Fibroblast of the aortic adventitia (primary cell): ENCODE measurements around the gene ARFIP1.

DNA sequence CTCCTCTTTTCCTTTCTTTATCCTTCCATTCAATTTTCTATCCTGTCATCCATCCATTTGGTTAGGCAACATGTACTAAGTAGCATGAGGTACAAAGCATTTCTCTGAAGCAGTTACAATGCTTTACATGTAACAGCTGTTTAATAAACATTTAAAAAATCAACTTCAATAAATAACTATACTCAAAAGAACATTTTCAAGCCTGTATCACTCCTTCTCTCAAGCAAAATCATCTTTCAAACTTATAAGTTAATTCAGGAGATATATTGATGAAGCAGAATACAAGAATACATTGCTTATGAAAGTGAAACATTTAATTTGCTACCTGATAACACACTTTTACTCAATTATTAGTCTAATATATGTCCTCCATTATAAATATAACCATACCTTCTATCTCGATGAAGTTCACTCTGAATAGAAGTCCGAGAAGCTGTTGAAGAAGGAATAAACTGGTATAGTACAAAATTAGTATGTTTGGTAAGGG is 79.6 kb downstream of the RPS3A start:
- CAGE, long polyA plus RNA: no peak

DNA sequence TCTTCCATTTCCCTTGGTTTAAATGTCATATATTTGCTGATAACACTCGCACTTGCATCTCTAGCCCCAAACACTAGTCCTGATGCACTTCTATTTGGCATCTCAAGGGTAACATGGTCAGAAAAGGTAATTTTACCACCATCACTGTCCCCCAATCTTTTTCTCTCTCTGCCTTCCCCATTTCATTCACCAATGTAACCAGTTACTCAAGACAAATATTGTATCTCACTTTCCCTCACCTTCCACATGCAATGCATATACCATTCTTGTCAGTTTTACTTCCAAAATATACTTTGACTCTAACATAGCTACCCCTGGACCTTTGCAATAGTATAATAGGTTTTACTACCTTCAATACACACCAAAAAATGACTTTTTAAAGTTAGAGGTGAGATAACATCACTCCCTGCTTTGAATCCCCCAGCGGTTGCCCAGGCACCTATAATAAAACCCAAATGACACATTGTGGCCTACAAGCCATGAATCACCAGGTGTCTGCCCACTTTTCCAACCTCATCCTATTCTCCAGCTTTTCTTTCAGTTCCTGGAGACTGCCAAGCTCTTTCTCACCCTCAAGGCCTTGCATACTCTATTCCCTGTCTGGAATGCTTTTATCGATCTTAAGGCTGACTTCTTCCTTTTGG is 16.6 kb upstream of the PRSS48 start:
- CAGE, long polyA plus RNA: no peak

GRCh38 chr4:151402411-151402859 is 6.5 kb upstream of the FHIP1A start:
- CAGE, long polyA plus RNA: no peak

DNA sequence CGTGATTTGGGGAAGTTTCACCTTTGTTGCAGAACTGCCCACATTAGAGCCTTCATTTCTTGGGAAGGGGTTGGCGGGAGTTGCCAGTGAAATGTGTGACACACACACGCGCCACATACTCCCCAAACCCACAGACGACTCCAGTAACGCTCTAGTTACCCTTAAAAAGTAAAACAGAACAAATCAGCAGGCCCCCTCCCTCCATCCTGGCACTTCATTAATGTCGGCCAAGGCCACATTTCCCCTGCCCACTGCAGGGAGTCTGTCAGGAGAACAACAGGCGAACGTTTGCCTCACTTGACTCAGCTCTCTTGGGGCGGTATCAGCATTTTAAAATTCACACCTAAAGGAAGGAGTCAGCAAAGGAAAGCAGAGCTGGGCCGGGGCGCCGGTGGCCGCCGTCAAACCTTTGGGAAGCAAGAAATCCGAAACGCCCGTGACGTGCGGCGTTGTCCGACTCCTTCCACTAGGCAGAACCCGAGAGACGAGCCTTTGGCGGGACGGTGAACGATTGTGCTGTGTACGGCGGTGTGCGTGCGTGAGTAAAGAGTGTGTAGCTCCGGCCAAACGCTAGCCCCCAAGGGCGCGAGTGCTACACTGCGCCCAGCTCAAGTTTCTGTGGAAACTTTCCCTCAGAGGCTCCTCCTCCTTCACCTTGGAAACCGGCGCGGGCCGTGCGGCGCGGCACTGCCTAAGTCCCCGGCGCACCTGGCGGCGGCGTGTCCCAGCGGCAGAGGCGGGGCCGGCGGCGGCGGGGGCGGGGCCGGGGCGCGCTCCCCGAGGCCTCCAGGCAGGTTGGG is 484 bp upstream of the FHIP1A start:
- CAGE, long polyA plus RNA: no peak

GRCh38 chr4:151540507-151541211 is 131.7 kb downstream of the FHIP1A start:
- CAGE, long polyA plus RNA: no peak

DNA sequence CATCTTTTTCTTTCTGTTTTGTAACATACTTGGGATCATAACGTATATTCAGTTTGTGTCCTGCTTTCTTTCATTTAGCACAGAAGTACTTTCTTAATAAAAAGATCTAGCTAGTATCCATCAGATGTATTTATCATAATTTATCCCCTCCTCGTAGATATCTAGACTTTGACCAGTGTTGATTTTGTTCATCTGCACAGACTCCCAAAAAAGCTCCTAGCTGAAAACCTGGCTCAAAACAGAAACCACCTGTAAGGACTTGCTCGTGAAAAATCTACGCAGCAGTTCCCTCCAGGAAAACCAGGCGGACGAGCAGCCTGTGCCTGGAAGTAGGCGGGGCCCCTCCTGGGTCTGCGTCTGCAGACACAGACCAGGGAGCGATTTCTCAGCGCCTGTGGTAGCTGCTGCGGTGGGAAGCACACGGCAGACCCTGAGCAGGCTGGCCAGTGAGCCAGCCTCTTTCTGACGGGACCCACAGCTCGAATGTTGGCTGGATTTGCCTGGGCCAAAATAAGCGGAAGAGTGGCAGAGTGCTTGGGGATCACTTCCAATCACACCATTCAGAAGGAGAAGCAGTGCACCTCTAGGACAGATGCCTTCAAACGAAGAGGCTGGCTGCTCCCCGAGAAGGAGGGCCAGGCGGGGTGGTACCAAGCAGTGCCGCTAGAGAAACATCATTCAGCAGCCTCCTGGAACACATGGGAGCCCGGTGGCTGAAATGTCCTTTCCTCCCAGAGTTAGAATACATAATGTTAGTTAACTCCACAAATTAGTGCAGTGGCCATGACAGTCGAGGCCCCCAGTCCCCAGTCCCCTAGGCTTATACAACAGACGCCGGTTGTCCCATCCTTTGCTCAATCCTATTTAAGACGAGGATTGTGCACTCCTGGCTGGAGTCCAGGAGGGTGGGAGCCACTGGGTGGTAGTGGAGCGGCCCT is 86.0 kb downstream of the GATB start:
- CAGE, long polyA plus RNA: no peak

GRCh38 chr4:151686998-151687757 is 73.6 kb downstream of the GATB start:
- CAGE, long polyA plus RNA: no peak

DNA sequence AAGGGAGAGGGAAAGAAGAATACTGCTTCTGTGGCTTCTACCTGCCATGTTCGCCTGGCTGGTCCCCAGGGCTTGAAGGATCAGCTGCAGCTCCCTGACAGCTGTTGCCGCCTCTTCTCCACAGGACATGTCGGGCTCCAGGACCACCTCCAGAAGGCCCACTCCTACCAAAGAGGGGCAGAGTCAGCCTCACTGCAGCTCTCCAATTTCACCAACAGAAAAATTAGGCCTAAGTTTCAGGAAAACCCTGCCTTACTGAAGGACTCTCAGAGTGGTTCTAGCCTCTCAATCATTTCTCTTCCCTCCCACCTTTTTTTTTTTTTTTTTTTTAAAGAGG is 44.9 kb downstream of the GATB start:
- CAGE, long polyA plus RNA: no peak

DNA sequence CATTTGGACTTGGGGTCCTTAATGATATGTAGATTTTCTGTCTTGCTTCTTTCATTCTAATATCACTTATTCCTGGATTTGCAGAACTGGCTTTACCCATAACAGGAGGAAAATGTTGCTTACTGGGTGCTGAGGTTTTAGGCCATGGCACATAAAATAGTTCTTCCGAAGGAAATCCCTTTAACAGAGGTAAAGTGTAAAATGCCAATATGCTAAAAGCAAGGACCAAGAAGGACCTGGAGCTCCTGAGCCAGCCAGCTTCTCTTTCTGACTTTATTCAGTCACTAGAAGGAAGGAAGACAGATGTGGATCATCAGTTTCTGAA is 21.0 kb upstream of the GATB start:
- CAGE, long polyA plus RNA: no peak

DNA sequence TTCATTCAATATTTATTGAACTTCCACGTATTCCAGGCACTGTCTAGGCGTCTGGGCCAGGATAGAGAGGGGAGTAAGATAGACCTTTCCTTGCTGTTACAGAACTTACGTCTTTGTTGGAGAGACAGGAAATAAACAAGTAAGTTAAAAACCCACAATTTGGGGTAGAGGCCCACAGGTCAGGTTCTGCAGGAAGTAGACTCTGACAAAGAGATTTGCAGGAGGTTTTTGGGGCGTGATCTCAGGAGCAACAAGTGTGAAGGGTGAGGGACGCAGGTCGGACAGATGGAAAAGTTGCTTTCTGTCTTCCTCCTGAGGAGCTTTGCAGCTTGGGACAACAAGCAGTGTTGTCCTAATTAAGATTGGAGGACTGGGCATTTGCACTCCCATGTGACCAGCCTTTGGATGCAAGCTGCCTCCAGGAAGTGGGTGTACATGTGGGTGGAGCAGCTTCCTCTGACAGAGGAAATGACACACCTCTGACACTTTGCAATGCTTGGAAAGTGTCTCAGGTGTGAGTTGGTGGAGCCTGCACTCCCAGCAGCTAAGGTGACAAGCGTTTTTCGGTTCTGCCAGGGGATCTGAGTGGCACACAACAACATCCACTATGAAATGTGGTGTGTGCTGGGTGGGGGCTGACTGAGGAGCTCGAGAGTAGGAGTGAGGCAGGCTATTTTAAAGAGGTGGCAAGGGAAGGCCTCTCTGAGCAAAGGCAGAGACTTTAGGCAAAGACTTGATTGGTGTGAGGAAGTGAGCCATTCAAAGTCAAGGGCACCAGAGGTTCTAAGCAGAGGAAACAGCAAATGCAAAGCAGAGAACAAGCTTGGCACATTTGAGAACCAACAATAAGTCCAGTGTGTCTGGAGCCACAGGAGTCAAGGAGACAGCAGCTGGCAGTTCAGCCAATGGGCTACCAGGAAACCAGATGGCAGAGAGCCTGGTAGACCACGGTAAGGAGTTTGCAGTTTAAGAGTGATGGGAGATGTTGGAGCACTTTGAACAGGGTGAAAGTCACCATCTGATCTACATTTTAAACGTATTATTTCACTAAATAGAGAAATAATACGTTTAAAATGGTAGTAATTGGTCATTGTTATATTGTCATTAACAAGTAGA is 339.8 kb upstream of the GATB start:
- CAGE, long polyA plus RNA: no peak

DNA sequence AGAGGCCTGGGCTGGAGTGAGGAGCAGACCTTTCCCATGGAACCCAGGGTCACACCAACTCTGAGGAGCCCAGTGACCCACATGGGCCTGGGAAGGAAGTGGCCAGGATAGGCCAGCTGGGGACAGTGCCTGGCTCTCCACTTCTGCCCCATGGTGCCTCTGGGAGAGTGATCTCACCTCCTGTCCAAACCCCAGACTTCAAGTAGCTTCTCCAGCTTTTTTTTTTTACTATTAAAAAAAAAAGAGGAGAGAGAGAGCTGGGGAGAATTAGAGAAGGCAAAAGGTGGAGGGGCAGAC is 311.9 kb downstream of the FBXW7 start:
- CAGE, long polyA plus RNA: no peak

- CAGE, long polyA plus RNA: no peak
These were observed 280.6 kb downstream of the FBXW7 start for GRCh38 chr4:152255245-152255829.

DNA sequence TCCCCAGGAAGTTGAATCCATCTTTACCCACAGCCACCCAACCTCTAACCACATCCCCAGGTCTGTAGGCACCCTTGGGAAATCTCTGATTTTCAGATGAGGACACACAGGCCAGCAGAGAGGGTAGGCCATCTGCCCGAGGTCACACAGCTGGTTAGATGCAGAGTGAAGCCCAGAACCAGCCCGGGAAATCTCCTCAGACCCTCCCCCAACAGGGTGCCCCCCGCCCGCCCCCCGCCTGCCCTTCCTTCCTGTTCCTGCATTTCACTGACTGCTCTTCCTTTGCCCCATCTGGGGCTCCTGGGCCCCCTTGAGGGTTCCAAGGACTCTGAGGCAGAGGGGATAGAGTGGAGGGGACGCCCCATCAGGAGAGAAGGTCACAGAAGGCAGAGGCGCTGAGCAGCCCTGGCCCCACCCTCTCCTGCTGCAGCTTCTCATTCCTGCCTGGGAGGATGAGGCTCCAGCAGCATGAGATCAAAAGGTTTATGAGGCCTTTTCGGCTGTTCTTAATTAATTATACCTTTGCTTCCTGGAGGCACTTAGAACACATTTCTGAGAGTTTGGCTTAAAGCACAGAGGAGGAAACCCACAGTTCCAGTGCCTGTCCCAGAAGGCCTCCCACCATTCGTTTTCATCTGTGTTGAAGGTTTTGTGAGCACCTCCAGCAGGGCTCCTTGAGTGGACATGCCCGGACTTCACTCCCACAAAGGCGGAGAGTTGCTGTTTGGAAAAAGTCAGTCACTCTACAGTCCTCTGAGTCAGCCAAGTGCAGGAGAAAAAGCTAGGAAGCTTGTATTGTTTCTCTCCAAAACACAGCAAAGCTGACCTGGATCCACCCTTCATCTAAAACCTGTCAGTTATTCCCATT is 277.2 kb downstream of the FBXW7 start:
- CAGE, long polyA plus RNA: no peak

GRCh38 chr4:152321986-152323328 is 213.4 kb downstream of the FBXW7 start:
- CAGE, long polyA plus RNA: no peak

DNA sequence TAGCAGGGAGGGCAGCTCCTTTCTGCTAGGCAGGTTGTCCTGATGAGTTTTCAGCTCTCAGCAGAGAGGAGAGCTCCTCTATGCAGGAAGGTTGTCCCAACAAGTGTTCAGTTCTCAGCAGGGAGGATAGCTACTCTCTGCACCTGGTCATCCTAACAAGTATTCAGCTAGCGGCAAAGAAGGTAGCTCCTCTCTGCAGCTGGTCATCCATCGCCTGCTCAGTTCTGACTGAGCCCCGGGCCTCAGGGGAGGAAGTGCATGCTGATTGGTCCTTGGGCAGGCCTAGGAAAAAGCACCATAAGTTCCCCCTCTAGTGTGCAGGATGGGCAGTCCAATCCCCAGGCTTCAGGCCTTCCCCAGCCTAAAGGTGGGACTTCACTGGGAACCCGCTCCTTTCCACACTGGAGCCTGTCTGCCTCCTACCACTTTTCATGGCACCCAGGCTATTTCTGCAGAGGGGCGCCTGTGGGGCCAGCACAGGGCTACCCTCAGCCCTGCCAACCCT is 4.4 kb upstream of the FBXW7 start:
- CAGE, long polyA plus RNA: no peak

GRCh38 chr4:152590090-152590828 is 54.4 kb upstream of the FBXW7 start:
- CAGE, long polyA plus RNA: no peak

DNA sequence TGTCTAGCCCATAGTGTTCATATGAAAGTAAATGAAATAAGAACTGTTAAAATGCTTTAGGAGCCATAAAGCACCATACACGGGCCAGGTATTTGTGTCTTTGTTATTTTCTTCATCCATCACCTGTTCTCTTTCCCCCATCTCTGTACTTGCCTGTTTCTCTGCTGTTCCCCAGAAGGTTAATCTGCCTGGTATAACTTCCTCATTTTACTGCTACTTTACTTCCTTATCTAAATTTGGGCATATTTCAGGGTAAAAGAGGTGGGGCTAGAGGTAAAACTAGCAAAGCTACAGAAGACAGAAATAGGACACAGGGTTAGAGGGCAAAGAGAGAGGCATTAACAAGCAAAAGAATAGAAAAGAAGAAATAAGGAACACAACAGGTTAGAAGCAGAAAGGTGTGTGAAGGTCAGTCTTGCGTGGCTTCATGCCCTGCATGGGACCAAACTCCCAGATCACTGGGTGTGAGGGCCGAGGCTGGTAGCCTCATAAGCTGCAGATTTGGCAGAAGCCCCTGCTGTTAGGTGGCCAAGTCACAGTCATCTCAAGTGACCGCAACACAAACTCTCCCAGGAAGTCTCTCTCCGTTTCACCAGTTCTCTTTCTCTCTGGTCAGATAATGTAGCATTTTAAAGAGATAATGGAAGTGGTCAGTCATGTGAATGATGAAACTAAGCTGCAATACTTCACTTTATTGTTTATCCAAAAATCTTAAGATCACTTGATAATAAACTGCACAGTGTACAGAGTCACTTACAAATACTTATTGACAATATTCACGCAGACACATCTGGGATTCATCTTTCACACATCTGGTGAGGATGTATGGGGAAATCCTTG is 16.5 kb downstream of the TMEM154 start:
- CAGE, long polyA plus RNA: no peak

DNA sequence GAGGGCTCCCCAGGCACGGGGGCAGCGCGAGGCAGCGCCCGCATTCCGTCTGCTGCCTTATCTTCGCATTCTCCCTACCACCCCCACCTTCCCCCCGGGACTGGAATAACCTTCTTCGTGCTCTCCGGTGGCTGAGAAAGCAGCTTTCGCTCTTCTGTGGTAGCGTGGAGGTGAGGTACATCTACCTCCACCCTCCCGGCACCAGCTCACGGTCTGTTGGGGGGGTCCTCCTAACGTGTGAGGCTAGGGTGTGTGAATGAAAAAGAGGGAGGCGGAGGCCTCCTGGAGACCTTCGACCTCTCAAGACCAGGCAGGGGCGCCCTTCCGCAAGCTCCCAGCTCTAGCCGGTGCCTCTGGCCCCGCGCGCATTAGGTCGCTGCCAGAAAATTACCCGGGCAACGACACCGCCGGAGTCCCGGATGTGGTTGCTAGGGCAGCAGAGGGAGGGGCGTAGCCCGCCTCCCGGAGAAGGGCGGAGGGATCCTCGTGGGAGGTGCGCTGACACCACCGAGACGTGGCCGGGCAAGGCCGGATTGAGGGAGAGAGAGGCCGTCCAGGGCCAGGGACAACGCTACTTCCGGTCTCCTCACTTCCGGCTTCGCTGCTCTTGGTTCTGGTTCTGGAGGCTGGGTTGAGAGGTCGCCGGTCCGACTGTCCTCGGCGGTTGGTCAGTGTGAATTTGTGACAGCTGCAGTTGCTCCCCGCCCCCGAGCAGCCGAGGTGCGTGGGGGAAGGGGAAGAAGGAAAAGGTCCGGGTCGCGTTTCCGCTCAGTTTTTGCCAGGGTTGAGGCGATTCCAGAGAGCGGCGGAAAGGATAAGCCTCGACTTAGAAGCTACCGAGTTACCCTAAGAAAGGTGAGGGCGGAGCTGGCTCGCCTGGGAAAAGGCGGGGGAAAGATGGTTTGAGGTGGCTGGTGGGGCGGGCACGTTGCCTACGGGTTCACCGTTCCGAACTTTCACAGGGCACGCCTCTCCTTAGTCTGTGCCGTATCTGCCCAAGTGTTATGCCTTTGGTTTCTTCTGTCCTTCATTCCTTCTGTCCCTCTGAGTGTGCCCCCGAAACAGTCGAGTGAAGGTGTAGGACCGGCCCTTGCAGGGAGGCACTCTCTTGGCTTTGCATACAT is at the start of gene ARFIP1:
ARFIP1 (plus strand) TSS at position 583 of the 1,124 bp plus-strand sequence.
- CAGE, long polyA plus RNA: no peak

- CAGE, long polyA plus RNA: no peak
These were observed 61.8 kb downstream of the FHDC1 start for GRCh38 chr4:152997812-152998333.

- CAGE, long polyA plus RNA: no peak
These were observed 120.8 kb upstream of the TRIM2 start for GRCh38 chr4:153083226-153084158.